Vermiform appendix (tissue), 1 donor: ENCODE measurements around the gene ELOVL2.

DNA sequence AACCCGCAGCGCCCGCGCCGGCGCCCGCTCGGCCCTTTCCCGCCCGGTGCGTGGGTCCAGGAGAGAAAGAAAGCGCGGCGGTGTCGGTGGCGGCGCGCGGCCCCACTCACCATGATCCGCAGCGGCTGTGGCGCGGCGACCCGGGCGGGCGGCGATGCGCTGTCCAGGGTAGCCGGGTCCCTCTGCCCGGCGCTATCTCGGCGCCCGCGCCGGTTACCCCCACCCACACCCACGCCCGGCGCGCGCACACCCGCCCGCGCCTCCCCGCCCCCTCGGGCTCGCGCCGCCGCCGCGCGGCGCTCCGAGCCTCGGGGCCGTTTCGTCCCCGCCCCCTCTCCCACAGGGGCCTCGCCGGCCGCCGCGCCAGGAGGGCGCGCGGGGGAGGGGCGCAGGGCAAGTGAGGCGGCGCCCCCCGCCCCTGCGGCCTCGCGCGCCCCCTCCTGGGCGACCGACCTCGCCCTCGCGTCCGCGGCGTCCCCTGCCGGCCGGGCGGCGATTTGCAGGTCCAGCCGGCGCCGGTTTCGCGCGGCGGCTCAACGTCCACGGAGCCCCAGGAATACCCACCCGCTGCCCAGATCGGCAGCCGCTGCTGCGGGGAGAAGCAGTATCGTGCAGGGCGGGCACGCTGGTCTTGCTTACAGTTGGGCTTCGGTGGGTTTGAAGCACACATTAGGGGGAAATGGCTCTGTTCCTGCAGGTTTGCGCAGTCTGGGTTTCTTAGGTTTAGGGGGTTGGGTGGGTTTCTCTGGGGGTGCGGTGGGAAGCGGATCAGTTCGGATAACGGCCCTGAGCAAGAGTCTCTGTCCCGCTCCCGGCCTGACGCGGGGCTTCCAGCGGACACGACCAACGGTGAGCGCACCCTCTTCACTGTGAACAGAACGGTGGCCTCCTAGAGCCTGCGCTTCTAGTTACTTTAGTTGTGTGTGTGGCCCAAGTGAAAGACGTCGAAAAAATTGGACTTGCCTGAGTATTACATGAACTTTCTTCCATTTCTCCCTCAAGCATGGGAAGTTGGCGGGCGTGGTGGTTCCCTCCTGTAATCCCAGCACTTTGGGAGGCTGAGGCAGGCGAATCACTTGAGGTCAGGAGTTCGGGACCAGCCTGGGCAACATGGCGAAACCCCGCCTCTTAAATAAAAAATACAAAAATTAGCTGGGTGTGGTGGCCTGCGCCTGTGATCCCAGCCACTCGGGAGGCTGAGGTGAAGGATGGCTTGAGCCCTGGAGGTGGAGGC lies at the start of gene ELOVL2:
Gene ELOVL2 (minus strand): TSS at position 188 of the 1,234 bp plus-strand sequence.
- PRO-cap: no peak

DNA sequence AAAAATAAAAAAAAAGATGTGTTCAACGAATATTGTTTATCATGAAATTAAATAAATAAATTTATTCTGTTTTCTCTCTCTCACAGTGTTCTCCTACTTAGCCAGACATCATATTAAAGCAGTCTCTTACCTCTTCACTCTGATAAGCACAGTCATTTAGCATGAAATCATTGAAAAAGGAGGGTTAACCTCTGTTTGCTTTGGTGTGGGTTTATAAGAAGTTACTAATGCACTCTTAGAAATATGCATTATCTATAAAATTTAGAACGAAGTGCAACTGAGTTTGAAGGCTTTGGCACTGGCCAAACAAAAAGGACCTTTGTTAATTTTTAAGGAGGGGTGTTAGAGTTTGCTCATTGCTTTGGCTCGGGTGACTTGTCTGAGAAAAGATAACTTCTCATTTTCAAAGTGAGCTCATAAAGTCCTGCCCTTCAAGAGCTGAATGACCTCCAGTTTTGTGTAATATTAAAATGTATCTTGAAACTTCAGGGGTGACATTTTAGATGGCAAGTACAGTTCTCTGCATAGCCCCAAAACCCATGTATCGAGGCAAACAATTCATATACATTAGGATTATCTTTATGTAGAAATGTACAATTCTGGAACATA lies 25.9 kb downstream of the NEDD9 start:
- PRO-cap: no peak

- PRO-cap: no peak
Measured at GRCh38 chr6:11207029-11207776, 25.3 kb downstream of the NEDD9 start.

DNA sequence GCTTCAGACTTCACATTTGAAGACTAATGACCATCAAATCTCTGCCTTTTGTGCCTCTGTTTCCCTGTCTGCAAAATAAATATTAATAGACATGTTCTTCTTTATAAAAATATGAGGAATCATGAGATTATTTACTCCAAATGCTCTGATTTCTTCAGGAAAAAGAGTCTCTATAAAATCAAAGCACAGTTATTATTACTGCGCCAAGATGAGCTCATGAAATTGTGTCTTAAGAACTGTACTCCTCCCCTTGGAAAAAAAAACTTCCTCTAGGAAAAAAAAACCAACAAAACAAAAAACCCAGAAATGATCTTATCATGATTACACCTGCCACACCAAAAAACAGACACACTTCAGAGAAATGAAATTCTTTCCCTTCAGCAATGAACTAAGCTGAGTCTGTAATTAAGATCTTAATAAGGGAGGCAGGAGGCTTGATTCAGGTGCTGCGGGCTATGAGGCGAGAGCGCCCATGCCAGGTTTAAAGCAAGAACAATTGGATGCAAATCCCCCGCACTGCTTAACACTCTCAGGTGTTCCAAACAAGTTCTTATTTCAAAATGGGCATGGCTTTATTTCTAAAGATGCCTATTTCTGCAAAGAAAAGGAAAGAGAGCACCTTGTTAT lies 9.1 kb downstream of the NEDD9 start:
- PRO-cap: no peak

- PRO-cap: no peak
Measured at GRCh38 chr6:11228437-11228835, 4.0 kb downstream of the NEDD9 start.

DNA sequence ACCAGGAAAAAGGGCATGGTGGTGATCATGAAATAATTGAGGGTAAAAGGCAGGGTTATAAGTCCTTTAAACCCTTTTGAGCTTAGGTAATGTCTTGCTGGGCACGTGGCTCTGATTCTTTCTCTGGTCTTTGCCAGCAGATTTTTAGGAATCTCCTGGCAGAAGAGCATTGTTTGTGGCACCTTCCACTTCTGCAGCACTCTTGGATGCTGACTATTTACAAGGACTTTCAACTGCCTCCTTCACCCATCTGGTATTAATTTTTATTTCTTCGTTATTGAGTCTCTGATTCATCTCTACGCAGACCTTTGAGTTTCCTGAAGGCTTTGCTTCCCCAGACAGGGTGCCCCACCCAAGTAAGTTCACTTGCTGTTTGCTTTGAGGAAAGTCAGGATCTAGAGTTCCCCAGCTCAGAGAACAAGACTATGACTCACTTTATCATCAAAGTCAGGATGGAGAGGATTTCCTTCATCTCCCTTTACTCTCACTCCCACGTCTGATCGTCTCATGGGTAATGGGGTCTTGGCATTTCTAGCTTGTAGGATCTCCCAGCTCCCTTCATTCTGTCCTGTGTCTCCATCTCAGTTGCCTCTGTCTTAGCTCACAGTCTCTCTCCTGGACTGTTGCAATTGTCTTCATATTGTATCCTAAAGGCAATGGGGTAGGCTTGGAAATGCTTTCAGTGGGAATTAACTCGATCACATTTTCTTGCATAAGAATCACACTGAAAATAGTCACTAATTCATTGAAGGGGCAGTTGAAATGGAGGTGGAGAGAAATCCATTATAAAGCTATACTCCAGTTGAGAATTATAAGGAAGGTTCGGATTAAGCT lies 83.7 kb upstream of the NEDD9 start:
- PRO-cap: bidirectional peak, plus-strand start at position 487 of the sequence, minus-strand start at position 215 of the sequence

GRCh38 chr6:11350014-11350959 lies 117.8 kb upstream of the NEDD9 start:
- PRO-cap: unidirectional peak, plus-strand start at chr6:11350593

- PRO-cap: no peak
Measured at GRCh38 chr6:11367101-11368178, 135.0 kb upstream of the NEDD9 start.

GRCh38 chr6:11411831-11412216 lies 125.7 kb upstream of the TMEM170B start:
- PRO-cap: no peak

DNA sequence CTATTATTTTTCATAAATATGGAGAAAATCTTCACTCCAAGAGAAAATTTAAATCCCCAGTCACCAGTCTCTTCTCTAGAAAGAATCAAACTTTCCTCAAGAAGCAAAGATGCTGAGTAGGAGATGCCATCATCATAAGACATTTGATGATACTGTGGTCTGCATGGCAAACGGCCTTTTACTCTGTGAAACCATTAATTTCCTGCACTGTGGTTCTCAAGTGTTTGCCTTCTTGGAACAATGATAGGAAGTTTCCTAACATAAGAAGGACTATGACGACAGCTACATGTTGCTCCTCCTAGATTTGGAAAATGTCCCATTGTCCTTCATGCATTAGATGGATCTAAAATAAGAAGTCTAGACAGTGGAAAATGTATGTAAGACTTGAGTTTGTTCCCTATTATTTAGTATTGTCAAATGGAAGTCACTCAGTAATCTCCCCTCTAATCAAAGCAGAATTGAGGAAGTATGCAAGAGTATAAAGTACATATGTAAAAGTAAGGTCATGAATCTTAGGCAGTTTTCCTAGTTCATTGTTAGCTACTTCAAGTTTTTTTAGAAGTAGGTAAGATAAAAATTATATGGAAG lies 98.5 kb upstream of the TMEM170B start:
- PRO-cap: no peak

DNA sequence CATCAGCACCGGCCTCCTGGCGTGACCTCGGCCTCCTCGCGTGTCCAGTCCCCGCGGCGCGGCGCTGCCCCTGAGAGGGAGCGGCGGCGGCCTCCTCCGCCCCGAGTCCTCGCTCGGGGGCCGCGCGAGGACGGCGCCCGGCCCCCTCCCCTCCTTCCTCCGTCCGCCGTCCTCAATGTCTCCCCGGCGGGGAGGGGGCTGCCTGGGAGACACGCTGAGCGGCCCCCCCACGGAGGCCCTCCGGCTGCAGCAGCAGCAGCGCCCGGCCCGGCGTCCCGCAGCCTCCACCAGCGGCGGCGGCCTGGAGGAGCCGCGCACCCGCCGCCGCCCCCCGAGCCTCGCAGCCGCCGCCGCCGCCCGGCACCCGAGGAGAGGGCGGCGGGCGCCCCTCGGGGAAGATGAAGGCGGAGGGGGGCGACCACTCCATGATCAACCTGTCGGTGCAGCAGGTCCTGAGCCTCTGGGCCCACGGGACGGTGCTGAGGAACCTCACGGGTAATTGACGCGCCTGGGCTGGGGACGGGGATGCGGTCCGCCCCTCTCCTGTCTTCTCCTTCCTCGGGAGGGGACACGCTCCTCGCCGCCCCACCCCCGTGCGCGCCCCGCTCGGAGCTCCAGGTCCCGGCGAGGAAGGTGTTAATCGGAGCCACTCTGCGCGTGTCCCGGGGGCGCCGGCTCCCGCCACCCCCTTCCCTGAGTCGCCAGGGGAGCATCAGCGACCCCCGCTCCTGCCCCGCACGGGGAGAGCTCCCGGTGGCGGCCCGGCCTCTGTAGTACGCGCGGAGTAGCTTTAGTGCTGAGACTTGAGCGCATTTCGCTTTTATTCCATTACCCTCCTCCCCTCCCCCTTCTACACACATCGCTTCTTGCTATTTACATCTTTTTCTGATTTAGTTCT lies 580 bp downstream of the TMEM170B start:
- PRO-cap: bidirectional peak, plus-strand start at position 831 of the sequence, minus-strand start at position 795 of the sequence

DNA sequence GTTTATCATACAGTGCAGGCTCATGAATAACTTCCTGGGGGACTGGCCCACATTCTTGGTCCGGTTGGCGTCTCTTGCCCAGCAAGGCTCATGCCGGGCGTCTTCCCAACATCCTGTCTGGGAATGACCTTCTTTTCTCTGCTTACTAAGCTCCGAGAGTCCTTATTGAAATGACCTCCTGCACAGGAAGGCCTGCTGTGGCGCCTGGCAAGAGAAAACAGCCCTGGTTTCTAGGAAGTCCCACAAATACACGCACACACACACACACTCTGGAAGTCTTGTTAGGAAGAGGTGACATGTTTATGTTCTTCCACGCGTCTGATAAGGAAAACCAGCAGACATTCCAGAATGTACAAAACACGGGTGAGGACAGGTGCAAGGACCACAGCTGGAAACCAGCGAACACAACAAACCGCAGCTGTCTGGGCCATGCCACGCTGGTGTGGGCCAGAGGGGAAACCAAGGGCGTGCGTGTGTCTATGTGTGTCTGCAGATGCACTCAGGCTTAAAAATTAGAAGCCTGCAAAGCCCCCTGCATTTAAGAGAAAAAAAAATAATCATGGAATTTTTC lies 72.1 kb downstream of the TMEM170B start:
- PRO-cap: no peak

DNA sequence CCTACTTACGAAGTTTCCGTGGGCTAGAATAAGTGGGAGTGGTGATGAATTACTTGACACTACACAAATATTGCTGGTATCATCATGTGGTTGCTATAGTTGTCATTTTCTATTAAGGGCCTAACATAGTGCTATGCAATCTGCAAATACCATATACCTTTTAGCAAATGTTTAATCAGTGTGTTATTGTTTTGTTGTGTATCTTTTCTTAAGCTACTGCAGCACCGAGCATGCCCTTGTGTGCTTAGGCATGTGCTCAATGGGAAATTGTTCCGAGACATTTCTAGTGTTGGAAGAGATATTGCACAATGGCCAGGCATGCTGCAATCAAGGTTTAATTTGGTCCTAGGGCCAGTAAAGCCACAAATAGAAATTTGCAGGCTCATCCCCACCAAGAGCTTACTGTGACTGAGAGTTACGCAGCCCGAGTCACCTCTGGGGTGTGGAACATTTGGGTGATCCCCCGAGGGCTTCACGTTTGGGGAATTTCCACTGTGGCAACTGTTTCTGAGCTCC lies 66.0 kb downstream of the ADTRP start:
- PRO-cap: no peak

GRCh38 chr6:11950133-11950580 lies 62.0 kb upstream of the HIVEP1 start:
- PRO-cap: unidirectional peak, plus-strand start at chr6:11950366

DNA sequence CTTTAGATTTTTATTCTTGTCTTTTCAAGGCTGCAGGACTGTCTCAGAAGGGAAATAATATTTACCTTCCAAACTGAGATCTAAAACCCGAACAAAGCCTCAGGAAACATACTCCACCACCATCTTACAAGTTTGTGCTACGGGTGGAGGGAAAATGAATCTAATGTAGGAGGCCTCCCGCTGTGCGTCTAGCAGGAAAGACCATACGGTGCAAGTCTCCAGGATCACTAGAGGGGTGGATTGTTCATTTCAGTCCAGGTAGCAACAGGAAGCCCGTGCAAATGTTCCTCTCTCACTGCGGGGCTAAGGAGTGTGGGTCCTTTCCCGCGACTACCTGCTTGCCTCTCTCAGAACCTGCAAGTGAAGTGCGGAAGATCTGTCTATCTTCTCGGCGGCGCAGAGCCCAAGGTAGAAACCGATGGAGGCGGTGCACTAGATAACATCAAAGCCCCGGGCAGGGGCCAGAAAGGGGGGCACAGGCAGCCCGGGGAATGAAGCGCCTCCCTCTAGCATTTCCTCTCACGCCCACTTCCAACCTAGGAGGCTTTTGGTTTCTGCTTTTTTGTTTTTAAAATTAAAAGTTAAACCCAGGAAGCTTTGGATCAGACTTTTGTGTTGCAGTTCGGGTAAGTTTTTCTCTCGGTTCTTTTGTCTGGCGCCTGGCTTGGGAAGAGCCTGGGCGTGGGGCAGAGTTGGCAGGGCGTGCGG lies 3.7 kb upstream of the HIVEP1 start:
- PRO-cap: bidirectional peak, plus-strand start at position 252 of the sequence, minus-strand start at position 229 of the sequence; bidirectional peak, plus-strand start at position 411 of the sequence, minus-strand start at position 362 of the sequence; bidirectional peak, plus-strand start at position 605 of the sequence, minus-strand start outside the sequence

DNA sequence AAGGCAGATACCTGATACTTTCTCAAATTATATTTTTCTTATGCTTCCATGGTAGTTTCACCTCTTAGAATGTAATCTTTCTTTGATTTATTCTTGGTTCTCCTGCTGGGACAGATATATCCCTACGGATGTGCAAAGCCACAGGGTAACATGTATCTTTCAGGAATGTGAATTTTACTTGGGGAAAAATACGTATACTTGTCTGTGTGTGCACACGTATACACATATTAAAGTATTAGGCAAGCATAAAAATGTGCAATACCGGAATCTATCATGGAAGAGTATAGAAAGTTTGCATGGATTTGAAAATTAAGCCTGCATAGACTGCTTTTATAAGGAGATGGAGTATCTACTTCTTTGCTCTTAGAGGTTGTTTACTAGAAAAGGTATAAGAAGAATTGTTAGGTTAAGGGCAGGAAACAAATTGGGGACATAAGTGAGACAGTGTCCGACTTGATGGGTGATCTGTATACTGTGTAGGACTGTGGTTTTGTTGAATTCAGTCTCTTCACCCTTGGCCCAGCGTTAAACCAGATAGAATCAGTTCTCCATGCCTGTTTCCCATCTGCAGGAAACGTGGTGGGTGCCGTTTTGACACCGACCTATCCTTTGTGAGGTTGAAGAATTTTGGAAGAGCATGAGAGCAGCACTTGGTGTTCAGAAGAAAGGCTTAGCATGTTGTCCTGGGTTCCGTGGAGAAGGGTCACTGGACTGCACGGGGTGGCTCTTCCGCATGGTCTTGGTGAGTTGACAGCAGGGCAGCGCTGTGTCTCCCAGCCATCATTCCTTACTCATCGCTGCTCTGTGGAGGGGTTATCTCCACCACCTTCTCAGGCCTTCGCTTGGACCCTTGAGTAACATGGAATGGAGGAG lies 7.8 kb downstream of the HIVEP1 start:
- PRO-cap: no peak

- PRO-cap: no peak
Measured at GRCh38 chr6:12120200-12120794, 108.2 kb downstream of the HIVEP1 start.

DNA sequence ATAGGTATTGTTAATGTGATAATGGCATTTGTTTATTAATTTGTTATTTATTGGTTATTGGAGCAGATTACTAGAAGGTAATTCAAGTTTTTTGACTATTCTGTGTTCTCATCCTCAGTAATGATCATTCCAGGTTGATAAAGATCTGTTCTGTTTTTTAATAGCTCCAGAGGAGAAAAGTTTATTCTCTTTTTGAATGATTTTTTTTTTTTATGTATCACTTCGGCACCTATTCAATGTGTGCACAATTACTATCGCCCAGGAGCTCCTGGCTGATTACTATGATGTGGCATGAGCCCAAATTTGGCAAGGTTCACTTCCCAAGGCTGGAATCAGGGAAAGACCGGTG lies 134.4 kb downstream of the HIVEP1 start:
- PRO-cap: no peak

- PRO-cap: no peak
Measured at GRCh38 chr6:12291103-12291276, 829 bp downstream of the EDN1 start.

- PRO-cap: no peak
Measured at GRCh38 chr6:12327198-12327775, 37.1 kb downstream of the EDN1 start.